Endometrial microvascular endothelial cells (primary cell): ENCODE measurements around the gene ARPC2.

DNA sequence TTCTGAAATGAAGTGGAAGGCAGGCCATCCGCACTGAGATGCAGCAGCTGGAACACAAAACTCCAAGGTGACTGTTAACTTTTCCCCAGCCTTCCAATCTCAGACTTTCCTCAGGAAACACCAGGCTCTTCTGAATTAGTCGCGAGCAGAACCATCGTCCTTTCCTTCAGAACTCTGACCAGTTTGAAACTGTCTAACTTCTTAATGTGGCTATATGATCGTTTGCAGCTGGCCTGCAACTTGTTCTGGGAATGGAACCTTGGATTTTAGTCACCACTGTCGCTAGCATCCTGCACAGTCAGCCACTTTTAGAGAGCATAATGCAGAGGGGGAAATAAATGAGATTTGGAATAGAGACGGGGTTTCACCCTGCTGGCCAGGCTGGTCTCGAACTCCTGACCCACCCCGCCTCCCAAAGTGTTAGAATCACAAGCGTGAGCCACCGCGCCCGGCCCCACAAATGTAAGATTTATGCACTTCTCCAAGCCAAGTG is 511 bp upstream of the RPL37A start:
- RAMPAGE, long total RNA = no peak

GRCh38 chr2:216649371-216650270 is 16.4 kb downstream of the IGFBP2 start:
- RAMPAGE, long total RNA = no peak

DNA sequence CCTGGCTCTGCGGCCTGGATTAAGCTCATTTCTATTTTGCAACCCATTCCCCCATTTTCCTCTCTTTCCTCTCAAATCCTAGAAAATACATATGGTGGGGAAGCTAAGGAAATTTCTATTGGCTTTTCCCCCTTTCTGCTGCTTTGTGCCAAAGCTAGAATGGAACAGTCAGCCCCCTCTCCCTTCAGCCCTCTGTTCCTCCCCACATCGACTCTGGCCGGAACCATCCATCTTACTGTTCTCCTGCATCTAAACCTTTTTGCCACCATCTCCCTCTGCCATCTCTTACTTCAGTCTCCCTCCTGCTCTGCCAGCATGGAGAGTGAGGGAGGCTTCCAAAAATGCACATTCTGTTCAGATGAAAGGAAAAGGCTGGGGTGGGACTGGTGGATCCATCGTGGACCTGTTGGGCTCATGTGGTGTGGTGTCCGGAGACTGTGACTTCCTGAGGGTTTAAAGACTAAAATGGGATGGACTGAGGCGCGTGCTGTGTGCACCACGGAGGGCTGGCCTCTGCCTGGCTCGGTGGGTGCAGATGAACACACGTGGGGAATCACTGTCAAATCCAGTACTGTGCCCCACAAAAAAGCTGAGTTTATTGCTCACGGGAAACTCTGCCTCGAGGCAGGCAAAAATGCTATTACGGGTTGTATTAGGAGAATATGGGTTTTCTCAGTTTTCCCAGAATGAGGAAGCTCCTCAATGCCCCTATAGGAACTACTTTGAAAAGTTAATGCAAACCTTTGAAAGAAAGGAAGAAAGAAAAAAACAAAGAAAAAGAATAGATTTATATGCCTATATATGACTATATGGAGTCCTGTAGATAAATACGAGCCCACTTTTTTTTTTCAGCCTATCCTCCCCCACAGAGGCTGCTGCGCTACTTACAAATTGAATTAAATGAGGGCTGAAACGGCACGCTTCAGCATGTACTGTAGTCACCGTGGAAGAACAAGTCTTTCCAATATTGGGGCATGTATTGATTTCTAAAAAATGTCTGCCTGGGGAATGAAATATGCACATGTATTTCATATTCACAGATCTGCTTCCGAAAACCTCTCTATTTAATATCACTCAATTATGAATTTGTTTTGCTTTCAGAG is 20.0 kb downstream of the IGFBP5 start:
- RAMPAGE, long total RNA = no peak

DNA sequence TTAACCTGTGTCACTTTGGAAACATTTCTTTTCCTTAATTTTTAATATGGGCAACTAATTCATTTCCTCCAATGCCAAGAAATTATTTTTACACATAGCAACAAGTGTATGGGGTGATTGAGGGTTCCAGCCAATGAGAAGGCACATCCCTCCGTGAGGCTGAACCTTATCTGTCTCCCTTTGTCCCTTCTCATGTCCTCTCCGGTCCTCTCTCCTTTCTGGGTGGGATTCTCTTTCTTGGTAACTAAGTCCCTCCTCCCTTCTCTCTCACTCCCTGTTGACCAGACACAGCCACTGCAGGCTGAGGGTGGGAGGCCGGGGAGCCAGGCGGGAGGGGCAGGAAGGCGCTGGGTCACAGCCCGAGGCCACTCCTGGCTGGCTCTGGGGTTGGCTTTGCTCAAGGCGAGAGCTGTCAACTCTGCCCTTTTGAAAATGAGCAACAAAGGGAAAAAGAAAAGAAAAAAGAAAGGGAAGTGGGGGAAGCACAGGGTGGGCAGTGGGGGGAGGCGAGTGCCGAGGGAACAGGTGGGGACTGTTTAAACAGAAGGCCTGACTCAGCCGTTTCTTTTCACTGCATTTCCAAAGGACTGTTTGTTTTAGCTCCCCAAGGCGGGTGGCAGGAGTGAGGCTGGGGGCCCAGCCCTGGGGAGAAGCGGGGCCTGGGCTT is 70.4 kb upstream of the IGFBP5 start:
- RAMPAGE, long total RNA = no peak

GRCh38 chr2:216807673-216808342 is 52.1 kb downstream of the TNP1 start:
- RAMPAGE, long total RNA = no peak

DNA sequence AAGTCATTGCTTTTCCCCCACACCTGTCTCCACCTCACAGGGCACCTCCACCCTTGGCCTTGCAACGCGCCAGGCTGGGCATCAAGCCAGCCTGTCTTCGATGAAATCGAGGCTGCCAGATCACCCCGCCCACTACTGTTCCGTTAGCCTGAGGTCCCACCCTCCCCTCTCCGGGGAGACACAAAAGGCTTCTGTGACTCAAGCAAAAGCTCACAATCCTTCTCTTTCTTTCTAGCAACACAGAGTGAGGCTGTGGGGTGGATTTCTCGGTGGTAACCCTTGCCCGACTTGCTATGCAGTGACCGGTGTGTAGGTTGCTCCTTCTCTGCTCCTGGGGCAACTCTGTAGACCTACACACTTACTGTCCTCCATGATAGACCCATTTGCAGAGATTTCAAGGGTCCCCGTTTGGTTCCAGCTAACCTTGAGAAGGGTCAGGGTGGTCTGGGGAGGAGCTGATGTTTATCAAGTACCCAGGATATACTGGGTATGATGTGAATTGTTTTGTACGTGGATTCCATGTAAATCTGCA is 9.8 kb downstream of the TNP1 start:
- RAMPAGE, long total RNA = no peak

- RAMPAGE, long total RNA = no peak
Measured at GRCh38 chr2:217047685-217048132, 187.8 kb upstream of the TNP1 start.

DNA sequence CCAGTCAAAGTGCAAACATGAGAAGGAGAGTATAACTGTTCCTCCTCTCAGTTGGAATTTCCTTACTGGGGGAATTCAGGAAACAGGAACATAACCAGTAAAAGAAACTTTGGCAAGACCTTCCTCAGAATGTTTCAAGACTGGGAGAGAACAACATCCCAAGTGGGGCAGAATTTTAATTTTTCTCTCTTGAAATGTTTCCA is 552.4 kb upstream of the TNP1 start:
- RAMPAGE, long total RNA = no peak

DNA sequence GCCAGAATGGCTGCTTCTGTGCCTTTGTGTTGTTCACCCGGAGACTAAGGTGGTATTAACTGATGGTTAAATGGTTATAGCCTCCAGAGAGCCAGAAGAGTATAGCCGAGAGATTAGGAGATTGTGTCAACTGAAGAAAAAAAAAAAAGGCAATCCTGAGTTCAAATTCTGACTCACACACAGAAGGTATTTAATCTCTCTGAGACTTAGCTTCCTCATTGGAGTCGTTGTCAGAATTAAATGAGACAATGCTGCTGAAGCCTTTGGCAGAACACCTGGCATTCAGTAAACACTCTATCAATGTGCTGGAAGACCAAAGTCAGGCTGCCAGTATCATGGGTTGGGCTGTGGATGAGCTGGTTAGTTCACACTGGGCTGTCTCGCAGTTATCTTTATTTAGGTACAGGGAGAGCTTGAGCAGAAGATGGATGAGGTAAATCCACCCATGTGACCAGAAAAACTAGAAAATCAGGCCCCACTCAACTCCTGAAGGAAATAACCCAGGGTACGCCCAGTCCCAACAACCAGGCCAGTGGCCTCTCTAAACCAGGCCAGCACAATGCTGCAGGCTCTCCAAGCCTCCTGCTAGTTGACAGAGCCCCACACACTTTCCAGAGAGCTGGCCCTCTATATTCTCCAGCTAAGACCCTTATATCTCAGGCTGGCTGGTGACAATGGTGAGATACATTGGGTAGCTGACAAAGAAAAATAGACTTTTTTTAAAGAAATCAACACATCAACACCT is 330.4 kb downstream of the TNS1 start:
- RAMPAGE, long total RNA = no peak

GRCh38 chr2:217795060-217795608 is 207.7 kb downstream of the TNS1 start:
- RAMPAGE, long total RNA = no peak

- RAMPAGE, long total RNA = no peak
Measured at GRCh38 chr2:217816501-217817044, 186.2 kb downstream of the TNS1 start.

GRCh38 chr2:217847754-217848733 is 154.8 kb downstream of the TNS1 start:
- RAMPAGE, long total RNA = no peak

DNA sequence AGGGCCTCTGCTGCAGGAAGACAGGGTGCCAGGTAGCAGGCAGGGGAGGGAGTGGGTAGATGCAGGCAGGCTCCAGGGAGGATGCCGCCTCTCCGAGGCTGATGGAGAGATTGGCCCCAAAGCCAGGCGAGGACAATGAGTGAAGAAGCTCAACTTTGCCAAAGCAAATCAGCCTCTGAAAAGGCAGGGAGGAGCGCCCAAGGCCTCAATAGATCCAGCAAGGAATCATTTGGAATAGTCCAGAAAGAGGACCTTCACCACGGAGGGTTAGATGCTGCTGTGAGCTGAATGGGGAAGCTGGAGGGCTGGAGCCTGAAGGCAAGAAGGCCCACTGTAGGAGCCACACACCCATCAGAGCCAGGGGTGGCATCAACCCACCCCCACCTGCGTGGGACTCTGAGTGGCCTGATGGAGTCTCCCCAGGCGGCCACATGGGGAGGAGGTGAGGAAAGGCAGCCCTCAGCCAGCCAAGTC is 133.6 kb downstream of the TNS1 start:
- RAMPAGE, long total RNA = no peak

- RAMPAGE, long total RNA = no peak
Measured at GRCh38 chr2:217919734-217920476, 82.9 kb downstream of the TNS1 start.

GRCh38 chr2:217930232-217931090 is 72.3 kb downstream of the TNS1 start:
- RAMPAGE, long total RNA = no peak

- RAMPAGE, long total RNA = no peak
Measured at GRCh38 chr2:217931091-217931750, 71.6 kb downstream of the TNS1 start.

DNA sequence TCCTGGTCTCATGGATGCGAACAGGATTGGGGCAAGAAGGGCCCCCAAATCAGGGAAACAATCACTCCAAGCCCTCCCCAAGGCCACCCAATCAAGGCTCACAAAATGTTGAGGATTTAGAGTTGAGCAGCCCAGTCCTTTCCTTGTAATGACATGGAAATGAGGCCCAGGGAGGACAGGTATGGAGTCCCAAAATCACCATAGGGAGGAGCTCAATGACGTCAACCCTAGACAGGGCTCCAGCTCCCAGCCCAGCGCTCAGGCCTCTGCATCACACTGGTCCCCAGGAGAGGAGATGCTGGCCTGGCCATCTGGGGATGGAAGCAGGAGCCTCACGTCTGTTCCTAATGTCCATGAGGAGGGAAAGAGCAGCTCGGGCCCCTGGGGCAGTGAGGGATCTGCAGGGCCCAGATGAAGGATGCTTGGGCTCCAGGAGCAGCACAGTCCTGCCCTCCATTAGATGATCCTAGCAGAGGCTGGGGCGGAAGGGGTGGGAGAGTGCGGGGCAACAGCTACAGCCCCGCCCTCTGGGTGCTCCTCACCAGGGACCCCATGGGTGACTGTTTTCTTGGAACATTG is 49.9 kb downstream of the TNS1 start:
- RAMPAGE, long total RNA = no peak

DNA sequence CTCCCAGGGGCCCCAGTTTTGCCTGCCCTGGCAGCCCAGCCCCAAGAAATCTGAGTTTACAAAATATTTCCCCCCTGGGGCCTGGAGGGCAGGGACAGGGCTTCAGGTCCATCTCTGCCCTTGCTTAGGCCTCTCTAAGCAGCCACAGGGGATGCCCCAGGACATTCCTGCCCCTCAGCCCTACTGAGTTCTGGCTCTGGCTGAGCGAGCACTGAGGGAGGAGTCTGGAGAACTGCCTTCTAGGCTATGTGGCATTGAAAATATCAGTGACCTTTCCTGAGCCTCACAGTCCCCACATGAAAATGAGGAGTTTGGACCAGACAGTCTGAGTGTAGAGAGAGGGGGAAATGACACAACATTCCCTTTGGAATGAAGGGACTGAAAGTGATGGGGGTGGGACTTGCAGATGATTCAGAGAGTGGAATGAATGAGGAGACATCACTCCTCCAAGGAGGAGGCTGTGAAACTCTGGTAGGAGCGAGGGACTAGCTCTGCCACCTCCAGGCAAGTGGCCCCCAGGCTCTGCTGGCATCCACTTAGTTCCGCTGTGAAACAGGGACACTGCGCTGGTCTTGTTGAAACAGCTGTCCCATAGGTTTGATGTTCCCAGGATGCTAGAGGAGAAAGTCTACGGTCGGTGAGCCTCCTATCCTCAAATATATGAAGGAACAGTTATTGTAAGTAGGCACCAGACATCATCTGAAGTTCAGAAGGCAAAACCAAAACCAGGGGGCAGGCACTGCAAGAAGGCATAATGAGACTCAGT is 7.9 kb downstream of the TNS1 start:
- RAMPAGE, long total RNA = no peak

DNA sequence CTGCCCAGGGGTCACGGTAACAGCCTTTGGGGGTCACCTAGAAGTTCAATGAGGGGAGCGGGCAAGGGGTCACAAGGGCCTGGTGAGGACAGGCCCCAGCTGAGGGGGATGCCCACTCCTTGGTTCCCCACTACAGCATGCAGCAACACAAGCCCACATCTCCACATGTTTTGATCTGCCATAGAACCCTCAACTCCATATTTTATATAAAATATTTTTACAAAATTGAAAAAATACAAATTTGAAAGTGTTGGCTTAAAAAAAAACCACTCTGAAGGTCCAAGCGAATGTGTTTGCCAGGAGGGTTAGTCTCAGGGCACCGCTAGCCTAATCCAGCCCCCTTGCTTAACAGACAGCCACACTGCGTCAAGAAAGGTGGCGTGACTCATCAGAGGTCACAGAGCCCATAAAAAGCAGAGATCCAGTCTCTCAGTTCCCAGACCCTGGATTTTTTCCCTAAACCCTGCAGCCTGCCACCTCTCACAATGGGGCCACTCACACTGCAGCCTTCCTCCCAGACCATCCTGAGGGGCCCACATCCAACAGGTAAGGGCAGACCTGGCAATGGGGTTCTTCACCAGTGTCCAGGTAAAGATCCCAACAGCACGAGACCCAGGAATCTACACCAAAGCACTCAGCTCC is 3.9 kb upstream of the TNS1 start:
- RAMPAGE, long total RNA = no peak

- RAMPAGE, long total RNA = start-site peak on the plus strand at chr2:218217139-218217200, 1,211 and 1,657 reads in 2 replicates
Measured at GRCh38 chr2:218216888-218217952, at the start of gene ARPC2. Gene ARPC2 (plus strand): TSS chr2:218217189.